Measurements from ENCODE around the gene PPP1R26.

DNA sequence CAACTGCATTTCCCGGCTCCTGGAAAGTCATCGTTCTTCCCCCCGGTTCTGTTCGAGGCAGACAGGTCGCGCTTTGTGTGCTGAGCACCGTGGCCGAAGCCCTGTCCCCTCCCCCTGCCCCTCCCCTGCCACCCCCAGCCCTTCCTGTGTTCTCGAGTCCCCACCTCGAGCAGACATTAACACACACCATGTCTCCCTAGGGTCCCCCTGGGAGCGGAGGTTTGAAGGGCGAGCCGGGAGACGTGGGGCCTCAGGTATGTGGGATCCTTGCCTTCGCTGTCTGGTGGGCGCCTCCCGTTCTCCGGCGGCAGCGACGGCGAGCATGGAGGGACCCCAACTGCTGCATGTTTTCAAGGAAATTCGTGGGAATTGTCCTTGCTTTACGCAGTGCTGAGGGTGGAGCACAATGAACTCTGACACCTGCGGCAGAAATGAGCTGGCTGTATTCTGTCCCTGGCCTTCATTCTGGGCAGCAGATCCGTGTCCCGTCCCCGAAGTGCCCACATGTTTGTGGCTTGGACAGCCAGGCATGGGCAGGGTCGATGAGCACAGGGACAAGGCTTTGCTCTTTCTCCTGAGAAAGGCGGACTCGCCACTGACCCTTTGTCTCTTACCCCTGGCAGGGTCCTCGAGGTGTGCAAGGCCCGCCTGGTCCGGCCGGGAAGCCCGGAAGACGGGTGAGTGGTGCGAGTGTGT lies 112.2 kb downstream of the COL5A1 start:
- PRO-cap, 8 experiments, result no peak in any of the 8 experiments

- PRO-cap, 8 experiments, result no peak in any of the 8 experiments
Measured at GRCh38 chr9:134811267-134811652, 69.3 kb upstream of the FCN2 start.

GRCh38 chr9:134872369-134872884 lies 8.2 kb upstream of the FCN2 start:
- PRO-cap, 8 experiments, result no peak in any of the 8 experiments

GRCh38 chr9:134944417-134944991 lies 26.8 kb upstream of the FCN1 start:
- PRO-cap, 8 experiments, result no peak in any of the 8 experiments

DNA sequence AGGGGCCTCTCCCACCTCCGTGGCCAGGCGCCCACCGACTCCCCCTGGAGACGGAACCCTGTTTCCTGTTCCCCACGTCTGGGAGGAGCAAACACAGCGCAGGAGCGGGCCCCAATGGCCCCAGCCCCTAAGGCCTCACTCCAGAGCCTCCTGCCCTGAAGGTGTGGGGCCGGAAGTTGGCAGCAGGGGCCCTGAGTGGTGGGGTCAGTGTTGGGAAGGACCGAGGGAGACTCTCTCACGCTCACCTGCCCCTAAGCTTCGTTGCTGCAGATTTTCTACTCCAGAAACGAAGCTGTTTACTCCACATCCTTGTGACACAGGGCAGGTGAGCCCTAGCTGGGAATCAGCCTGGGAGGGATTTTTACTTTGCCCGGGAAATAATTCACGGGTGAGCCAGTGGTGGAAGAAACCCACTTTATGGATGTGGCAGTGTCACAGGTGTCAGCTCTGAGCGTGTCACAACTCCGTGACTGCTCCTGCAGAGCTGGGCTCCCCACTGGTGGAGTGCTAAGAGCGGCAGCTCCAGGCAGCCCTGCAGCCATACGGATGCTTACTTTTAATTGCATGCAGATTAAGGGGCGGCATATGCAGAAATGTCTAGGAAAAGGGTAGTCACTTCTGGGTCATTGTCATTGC lies 77.5 kb upstream of the OLFM1 start:
- PRO-cap, 8 experiments, result no peak in any of the 8 experiments

DNA sequence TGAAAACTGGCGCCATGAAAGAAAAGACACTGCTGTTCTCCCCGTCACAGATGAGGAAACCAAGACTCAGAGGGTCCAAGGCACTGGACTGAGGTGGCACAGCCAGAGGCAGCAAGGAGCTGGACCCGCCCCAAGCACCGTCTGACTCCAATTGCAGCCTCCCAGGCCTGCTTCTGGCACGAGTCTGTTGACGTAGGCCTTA lies 193.2 kb downstream of the OLFM1 start:
- PRO-cap, 8 experiments, result peak in 3 of 8 experiments; most common minus-strand start position 149 of the sequence (in 3)

DNA sequence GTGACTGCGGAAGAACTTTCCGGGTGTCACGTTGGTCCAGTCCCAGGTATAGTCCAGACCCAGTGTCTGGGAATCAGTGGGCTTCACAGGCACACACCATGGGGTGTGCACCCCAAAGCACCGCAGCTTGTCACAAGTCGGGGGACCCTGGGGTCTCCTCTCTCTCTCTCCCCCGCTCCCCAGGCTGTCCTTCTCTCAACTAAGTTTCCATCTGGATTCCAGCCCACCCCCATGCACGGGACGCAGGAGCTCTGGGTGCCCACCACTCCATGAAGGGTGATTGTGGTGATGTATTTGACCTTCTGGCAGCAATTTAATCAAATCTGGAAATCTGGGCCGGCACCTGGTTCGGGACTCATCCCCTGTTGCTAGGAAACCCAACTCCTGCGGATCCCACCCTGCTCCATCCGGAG lies 106.0 kb upstream of the PPP1R26 start:
- PRO-cap, 8 experiments, result no peak in any of the 8 experiments

DNA sequence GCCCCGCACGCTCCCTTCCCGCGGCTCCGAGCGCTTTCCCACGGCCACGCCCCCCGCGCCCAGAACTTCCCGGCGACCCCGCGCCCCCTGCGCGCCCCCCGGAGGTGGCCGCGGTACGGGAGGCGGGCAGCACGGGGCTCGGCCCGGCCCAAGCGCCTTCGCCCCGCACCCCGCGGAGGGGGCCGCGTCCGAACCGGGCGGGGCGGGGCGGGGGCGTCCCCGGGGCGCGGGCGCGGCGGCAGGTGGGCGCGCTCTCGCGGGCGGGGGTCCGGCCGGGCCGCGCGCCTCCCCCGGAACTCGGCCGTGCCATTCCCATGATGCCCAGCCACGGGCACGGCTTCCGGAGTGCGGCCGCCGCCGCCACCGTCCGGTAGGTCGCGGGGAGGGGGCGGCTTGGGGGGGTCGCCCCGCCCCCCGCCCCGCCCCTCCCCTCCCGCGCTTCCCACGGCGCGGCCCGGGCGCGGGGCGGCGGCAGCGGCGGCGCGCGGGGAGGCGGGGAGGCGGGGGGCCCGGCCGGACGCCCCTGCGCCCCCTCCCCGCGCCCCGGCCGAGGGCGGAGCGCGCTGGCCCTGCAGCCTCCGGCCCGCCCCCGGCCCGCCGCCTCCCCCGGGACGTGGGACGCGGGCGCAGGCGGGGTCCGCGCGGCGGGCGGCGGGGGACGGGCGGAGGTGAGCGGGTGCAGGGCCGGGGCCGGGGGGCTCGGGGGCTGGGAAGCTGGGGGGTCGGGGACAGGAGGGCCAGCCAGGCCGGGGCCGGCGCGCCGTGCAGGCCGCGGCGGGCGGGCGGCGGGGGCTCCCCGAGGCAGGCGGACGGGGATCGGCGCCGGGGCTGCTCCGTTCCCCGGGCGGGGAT lies at the start of gene PPP1R26:
Gene PPP1R26 (plus strand): TSS at position 428 of the 852 bp plus-strand sequence.
- PRO-cap, 8 experiments, result no peak in any of the 8 experiments

- PRO-cap, 8 experiments, result no peak in any of the 8 experiments
Measured at GRCh38 chr9:135484536-135485631, 5.3 kb downstream of the PPP1R26 start.

- PRO-cap, 8 experiments, result no peak in any of the 8 experiments
Measured at GRCh38 chr9:135486527-135487017, 7.0 kb downstream of the PPP1R26 start.

DNA sequence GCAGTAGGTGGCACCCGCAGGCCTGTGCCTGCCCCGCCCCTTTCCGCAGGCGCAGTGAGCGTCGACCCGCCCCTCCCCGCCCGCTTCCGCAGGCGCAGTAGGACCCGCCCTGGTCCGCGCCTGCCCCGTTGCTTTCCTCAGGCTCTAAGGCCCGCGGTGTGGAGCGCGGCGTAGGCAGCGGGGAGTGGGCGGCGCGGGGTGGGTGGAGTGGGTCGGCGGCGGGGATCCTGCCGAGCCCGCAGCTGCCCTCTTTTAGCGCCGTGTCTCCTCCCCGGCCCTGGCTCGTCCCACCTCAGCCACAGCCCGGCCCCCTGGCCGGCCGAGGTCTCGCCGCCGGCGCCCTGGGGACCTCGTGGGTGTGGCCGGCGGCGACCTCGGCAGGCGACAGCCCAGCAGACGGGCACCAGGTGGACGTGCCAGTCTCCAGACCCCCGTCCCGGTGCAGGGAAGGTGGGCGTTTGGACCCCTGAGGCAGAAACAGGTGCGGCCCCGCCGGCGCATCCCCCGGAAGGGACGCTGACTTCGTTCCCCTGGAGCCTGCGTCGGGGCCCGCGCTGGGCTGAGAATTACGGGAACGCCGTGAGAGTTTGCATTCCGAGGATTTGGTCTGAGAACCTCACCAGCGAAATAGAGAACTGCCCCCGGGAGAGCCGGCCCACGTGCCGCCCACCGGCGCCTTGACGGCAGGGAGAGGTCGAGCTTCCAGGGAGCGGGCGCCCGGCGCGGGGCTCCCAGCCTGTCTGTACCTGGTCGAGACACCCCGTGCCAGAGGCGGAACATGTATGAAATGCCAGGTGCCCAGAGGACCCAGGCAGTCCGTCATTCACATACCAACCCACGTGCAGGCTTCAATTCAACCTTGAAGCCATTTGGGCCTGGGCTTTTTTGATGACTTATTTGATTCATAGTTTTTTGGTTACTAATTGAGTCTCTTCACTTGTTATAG lies 633 bp upstream of the CAMSAP1 start:
- PRO-cap, 8 experiments, result peak in 8 of 8 experiments; most common plus-strand start position 148 of the sequence (in 5)

- PRO-cap, 8 experiments, result no peak in any of the 8 experiments
Measured at GRCh38 chr9:135994043-135994826, 33.1 kb upstream of the UBAC1 start.

- PRO-cap, 8 experiments, result no peak in any of the 8 experiments
Measured at GRCh38 chr9:136008414-136009029, 47.3 kb upstream of the UBAC1 start.

GRCh38 chr9:136106627-136106964 lies 11.5 kb upstream of the NACC2 start:
- PRO-cap, 8 experiments, result peak in 6 of 8 experiments; most common plus-strand start chr9:136106679 (in 5)

GRCh38 chr9:136109134-136110171 lies 9.2 kb downstream of the TMEM250 start:
- PRO-cap, 8 experiments, result peak in 7 of 8 experiments; most common plus-strand start chr9:136109802 (in 2); most common minus-strand start chr9:136109673 (in 7)

GRCh38 chr9:136266805-136267987 lies 21.6 kb upstream of the QSOX2 start:
- PRO-cap, 8 experiments, result peak in 8 of 8 experiments; most common plus-strand start chr9:136267382 (in 6); most common minus-strand start chr9:136267265 (in 4)

DNA sequence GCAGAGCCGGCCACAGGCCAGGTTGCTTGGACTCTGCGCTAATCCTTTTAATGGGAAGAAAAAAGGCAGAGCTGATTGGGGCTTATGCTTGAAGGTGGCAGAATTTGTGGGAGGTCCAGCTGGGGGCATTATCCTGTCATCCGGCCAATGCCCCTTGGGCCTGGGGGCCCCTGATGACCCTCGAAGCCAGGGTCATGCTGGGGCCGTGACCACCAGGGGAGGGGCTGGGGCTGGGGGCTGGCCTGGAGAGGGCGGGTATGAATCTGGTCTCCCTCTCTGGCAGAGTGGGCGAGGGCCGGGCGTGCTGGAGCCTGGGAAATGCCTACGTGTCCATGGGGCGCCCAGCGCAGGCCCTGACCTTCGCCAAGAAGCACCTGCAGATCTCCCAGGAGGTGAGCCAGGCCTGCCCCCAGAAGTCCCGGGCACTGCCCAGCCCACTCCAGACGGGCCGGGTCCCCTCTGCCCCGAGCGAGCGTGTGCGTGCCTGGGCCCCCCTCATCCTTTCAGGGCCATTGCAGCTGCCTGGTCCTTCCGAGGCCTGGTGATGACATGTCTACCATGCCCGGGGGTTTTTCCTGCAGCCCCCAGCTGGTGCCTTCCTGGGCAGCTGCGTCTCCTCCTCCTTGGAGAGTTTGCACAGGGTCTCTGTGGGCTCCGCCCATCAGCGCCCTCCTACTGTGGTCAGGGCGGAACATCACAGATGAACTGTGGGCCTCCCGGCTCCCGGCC lies 12.2 kb downstream of the GPSM1 start:
- PRO-cap, 8 experiments, result no peak in any of the 8 experiments

DNA sequence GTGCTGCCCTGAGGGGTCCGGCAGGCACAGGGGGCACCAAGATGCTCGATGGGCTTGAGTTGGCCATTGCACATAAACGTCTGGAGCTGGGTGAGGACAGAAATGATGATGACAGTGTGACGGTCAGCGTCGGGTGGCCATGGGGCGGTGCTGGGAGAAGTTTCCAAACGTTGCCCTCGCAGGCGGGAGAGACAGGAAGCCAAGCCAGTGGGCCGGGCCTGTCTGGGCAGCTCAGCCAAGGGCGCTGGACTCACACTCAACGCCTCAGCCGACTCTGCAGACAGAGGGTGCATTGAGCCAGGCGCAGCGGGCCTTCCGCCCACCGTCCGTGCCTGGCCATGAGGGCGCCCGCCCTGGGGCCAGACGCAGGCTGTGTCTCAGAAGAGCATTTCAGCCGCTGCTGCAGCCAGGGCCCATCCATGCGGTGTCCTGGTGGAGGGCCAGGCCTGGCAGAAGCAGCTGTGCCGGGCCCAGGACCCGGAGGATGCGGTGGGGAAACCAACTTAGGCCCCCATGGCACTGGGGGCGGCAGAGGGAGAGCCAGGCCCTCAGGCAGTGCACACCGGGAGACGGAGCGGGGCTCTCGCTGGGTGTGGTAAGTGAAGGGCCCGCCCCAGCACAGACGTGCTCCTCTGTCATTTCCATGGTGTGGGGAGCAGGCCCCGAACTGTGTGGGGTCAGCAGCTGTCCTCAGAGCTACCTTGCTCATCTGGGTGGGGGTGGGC lies 18.0 kb downstream of the GPSM1 start:
- PRO-cap, 8 experiments, result no peak in any of the 8 experiments

GRCh38 chr9:136395073-136395543 lies 4.9 kb downstream of the SNAPC4 start:
- PRO-cap, 8 experiments, result no peak in any of the 8 experiments

DNA sequence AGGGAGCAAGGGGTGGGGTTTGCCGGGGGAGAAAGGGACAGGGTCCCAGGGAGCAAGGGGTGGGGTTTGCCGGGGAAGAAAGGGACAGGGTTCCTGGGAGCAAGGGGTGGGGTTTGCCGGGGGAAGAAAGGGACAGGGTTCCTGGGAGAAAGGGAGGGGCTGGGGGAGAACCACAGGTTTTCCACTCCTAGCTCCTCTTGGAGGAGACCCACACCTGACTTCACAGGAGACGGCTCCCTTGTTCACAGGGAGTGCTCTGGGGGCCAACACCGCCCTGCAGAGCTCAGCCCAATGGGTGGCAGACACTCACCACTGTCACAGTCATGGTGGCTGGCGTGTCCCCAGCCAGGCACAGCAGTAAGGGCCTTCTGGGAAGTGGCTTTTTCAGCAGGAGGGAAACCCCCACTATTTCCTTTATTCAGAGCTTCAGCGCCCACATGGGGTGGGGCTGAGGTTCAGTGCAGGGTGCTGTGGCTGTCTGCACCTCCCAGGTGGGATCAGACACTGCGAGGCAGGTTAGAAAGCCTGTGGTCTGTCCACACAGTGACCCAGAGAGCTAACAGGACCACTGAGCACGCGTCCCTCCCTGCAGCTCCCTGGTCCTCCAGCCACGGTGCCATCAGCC lies 3.5 kb upstream of the SNAPC4 start:
- PRO-cap, 8 experiments, result peak in 1 of 8 experiments; most common plus-strand start position 445 of the sequence (in 1); most common minus-strand start position 194 of the sequence (in 1)

Measured in peripheral blood mononuclear cell (primary cell).